Adrenal gland (tissue), 7 donors: ENCODE data around the genes SLC15A4 and ADGRD1.

- PRO-cap, 3 experiments = peak in 1 of 3 experiments; most common plus-strand start chr12:124920375 (in 1); most common minus-strand start chr12:124920276 (in 1)
- RAMPAGE, long total RNA, 4 experiments = no peak in any of the 4 experiments
- RRBS = no CpG with 5 or more reads among the region's 18 CpGs
These were observed 5.4 kb upstream of the UBC start for GRCh38 chr12:124919537-124920466.

- PRO-cap, 3 experiments = peak in 1 of 3 experiments; most common plus-strand start chr12:125093282 (in 1); most common minus-strand start chr12:125093120 (in 1)
- RAMPAGE, long total RNA, 4 experiments = no peak in any of the 4 experiments
- RRBS = 25% methylated on average over 5 of the region's 25 CpGs
These were observed 27.7 kb downstream of the AACS start for GRCh38 chr12:125092532-125093672.

DNA sequence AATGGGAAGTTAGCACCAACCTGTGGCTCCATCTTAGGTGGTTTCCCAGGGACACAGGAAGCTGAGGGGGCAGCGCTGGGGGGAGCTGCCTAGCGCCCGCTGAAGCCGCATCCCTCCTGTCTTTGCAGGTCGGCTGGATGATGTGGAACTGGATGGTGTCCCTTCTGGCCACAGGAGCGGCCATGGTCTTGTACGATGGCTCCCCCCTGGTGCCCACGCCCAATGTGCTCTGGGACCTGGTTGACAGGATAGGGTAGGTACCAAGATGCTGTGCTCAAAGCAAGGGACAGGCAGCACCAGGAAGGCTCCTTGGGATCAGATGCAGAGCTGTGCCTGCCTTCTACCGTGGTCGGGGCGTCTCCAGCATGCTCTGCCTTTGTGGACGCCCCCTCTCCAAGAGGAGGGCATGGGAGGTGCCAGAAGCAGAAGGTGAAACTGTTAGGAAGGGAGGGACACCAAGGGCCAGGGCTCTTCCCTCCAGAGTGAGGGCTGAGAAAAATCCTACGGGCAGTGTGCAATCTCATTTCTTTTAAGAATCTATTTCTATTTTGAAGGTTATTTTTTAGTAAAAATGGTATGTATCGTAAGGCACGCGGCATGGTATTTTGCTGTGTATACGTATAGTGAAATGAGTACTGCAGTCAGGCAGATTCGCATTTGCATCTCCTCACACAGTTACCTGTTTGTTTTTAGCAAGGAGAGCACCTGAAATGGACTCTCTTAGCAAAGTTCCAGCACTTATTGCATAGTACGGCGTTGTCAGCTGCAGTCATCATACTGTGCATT, 53.5 kb downstream of the AACS start:
- PRO-cap, 3 experiments = no peak in any of the 3 experiments
- RAMPAGE, long total RNA, 4 experiments = no peak in any of the 4 experiments
- RRBS = no CpG with 5 or more reads among the region's 20 CpGs

DNA sequence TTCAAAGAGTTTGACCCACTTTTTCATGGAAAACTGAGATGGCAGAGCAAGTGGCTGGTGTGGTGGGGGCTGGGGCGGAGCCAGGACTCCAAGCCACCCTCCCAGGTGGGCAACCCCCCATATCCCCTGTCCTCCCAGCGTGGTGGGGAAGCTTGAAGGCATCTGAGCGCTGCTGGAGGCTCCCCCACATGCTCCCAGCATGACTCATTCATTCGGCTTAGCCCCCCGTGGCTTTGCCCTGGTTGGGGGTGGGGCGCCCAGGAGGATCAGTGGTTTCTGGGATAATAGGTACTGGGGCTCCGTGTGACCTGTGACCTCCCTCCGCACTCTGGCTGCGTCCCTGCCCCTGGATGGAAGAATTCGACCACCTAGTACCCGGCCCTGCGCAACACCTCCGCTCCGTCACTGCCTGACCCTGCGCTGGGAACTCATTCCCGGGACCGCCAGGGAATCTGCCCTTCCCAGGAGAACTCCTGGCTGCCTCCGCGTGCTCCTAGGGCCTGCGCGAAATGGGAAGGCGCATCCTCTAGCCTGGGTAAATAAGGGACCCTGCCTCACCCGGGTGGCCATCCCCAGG, 887 bp upstream of the TMEM132B start:
- PRO-cap, 3 experiments = no peak in any of the 3 experiments
- RAMPAGE, long total RNA, 4 experiments = no peak in any of the 4 experiments
- RRBS = 15% methylated on average over 7 of the region's 23 CpGs

DNA sequence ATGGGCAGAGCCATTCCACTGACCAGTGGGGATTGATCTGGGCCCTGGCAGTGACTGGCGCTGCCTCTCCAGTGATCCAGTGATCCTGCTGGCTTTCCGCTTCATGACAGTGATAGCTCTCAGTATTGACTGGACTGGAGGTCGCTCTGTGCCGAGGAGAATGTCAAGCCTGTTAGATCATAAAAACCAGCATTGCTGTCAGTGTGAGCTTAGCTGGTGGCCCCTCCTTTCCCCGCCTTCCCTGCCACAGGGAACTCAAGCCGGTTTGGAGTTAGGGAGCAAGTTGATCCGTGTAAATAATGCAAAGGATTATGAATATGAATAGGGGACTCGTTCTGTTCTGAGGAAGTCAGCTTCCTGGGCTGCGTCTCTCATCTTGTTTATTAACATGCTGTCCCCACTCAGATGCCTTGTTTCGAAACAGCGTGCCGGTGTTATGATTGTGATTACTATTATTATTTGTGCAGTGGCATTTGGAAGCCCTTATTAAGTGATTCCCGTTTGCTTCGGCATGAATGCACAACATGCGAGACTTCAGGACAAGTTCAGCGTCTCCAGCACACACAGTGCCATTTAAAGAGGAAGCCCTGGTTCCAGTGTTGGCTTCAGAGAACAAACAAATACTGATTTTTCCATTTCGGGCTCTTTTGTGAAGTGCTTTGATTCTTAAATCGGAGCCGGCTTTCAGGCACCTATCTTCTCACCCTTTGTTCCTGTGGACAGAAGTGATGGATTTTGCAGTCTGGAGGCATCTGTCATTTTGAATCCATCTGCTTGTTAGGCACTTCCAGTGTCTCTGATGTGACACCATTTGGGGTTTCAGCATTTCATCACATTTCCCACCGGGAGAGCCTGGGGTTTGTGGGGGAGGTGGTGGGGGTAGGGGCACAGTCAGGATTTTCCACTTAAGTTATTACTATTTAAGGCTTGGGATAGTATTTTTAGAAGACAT, 60.1 kb downstream of the TMEM132B start:
- PRO-cap, 3 experiments = no peak in any of the 3 experiments
- RAMPAGE, long total RNA, 4 experiments = no peak in any of the 4 experiments
- RRBS = no CpG with 5 or more reads among the region's 20 CpGs

GRCh38 chr12:125689531-125689730, 503.2 kb downstream of the TMEM132B start:
- PRO-cap, 3 experiments = no peak in any of the 3 experiments
- RAMPAGE, long total RNA, 4 experiments = no peak in any of the 4 experiments
- RRBS = no CpG with 5 or more reads among the region's 3 CpGs

- PRO-cap, 3 experiments = no peak in any of the 3 experiments
- RAMPAGE, long total RNA, 4 experiments = no peak in any of the 4 experiments
- RRBS = no CpG with 5 or more reads among the region's 10 CpGs
These were observed 796.4 kb downstream of the TMEM132B start for GRCh38 chr12:125982619-125983045.

DNA sequence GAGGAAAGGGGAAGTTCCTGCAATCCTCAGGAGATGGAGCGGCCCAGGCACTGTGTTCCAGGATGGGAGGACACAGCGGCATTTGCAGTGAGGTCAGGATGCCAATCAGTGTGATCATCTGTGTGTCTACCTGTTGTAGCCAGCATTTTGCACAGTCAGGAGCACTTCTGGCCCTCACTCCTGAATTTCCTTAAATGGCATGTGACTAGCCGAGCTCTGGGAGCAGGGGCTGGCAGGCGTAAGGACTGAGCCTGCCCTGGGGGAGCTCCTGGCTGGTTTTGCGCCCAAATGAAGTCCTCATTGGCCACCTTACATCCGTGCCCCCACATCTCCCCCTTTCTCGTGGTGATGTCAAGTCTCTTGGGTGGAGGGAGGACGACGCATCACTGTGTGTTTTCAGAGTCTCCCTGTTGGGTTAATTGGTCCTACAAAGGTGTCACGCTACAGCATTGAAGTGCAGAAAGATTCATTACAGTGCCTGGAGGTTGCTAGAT, 1479.7 kb upstream of the TMEM132C start:
- PRO-cap, 3 experiments = no peak in any of the 3 experiments
- RAMPAGE, long total RNA, 4 experiments = no peak in any of the 4 experiments
- RRBS = no CpG with 5 or more reads among the region's 10 CpGs

- PRO-cap, 3 experiments = no peak in any of the 3 experiments
- RAMPAGE, long total RNA, 4 experiments = no peak in any of the 4 experiments
- RRBS = 39% methylated on average over 2 of the region's 6 CpGs
These were observed 219.9 kb downstream of the TMEM132C start for GRCh38 chr12:128486889-128487283.

GRCh38 chr12:128803632-128804215, 20.0 kb downstream of the SLC15A4 start:
- PRO-cap, 3 experiments = no peak in any of the 3 experiments
- RAMPAGE, long total RNA, 4 experiments = no peak in any of the 4 experiments
- RRBS = no CpG with 5 or more reads among the region's 12 CpGs

DNA sequence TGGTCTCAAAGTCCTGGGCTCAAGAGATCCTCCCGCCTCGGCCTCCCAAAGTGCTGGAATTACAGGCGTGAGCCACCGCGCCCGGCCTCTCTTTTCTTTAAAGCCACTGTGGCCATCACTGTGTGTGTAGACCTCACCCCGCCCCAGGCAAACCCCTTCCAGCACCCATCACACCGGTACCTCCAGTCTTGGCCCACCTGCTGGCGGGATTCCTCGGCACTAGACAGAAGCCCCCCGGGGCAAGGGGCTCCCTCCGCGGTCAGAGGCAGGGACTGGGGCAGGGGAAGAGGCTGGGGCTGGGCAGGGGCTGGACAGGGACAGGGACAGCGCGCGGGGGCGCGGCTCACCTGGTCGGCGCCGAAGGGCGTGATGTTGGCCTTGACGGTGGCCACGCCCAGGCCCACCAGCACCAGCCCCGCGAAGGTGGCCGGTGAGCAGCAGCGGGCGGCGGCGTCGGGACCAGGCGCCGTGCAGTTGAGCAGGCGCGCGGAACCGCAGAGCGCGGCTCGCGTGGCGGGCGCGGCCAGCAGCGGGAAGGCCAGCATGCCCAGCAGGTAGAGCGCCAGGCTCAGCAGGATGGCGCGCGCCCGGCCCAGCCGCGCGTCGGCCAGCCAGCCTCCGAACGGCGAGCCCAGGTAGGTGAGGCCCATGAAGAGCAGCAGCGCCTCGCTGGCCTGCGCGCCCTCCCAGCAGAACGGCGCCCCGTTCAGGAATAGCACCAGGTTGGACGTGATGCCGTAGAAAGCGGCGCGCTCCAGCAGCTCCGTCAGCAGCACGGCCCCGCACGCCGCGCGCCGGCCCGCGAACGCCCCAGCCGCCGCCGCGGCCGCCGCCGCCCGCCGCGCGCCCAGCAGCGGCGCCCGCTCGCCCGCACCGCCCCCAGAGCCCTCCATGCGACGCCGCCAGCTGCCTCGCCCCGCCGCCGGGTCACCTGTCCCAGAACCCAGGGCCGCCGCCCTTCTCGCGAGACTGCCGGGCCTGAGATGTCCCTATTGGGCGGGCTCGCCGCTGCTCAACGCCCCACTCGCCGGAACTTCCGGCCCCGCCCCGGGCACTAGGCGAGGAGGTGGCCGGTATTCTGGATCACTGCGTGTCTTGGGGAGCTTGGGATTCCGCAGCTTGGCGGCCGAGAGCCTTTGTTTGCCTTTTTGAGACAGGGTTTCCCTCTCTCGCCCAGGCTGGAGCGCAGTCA, at the start of gene SLC15A4:
Gene SLC15A4 (minus strand): TSS at position 908 of the 1,192 bp plus-strand sequence.
- PRO-cap, 3 experiments = peak in 3 of 3 experiments; most common plus-strand start position 437 of the sequence (in 2); most common minus-strand start position 933 of the sequence (in 3)
- RAMPAGE, long total RNA, 4 experiments = no peak in any of the 4 experiments
- RRBS = 2% methylated on average over 17 of the region's 127 CpGs

DNA sequence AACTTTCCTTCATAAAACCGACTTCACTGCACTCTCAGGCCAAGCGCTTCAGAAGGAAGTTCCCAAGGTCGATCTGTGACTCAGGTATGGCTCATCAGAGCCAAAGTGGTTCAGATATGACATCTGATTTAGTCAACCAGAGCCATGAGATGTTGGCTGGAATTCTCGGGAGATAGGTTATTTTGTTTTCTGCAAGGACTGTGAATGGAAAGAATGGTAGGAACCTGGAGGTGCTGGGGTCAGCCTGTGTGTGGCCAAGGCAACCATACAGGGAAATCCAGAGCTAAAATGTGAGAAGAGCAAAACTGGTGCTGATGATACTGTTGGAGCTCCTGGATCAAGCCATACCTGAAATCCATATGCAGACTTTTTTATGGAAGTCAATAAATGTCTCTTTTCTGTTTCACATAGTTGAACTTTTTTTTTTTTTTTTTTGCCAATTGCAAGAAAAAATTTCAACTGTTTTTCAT, 445.8 kb downstream of the GLT1D1 start:
- PRO-cap, 3 experiments = peak in 3 of 3 experiments; most common minus-strand start position 170 of the sequence (in 3)
- RAMPAGE, long total RNA, 4 experiments = no peak in any of the 4 experiments
- RRBS = no CpG with 5 or more reads among the region's 4 CpGs

GRCh38 chr12:129381775-129382084, 522.1 kb downstream of the TMEM132D start:
- PRO-cap, 3 experiments = no peak in any of the 3 experiments
- RAMPAGE, long total RNA, 4 experiments = no peak in any of the 4 experiments
- RRBS = no CpG with 5 or more reads among the region's 3 CpGs

GRCh38 chr12:129874536-129874840, 29.3 kb downstream of the TMEM132D start:
- PRO-cap, 3 experiments = peak in 1 of 3 experiments; most common plus-strand start chr12:129874598 (in 1)
- RAMPAGE, long total RNA, 4 experiments = no peak in any of the 4 experiments
- RRBS = no CpG with 5 or more reads among the region's 5 CpGs

DNA sequence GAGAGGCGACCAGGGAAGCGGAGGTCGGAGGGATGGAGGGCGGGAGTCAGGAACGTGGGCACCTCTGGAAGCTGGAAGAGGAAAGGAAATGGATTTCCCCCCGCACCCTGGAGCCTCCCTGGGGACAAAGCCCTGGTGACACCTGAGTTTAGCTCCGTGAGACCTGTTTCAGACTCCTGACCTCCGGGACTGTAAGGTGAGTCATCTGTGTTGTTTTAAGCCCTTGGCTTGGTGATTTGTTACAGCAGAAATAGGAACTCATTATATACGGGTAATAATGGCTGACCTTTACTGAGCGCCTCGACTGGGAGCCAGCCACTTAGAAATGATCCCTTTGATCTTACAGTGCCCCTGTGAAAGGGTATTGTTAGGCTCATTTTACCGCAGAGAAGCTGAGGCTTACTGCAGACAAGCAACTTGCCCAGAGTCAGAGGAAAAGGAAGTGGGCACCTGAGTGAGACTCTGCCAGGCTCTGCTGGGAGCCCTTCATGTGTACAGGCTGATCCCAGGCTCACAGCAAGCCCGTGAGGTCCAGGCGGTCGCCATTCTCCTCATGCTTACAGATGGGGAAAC, 29.2 kb upstream of the FZD10 start:
- PRO-cap, 3 experiments = no peak in any of the 3 experiments
- RAMPAGE, long total RNA, 4 experiments = no peak in any of the 4 experiments
- RRBS = no CpG with 5 or more reads among the region's 15 CpGs

- PRO-cap, 3 experiments = peak in 1 of 3 experiments; most common plus-strand start chr12:130838457 (in 1)
- RAMPAGE, long total RNA, 4 experiments = no peak in any of the 4 experiments
- RRBS = 1% methylated on average over 14 of the region's 32 CpGs
These were observed 776 bp downstream of the STX2 start for GRCh38 chr12:130838162-130838785.

GRCh38 chr12:130953604-130954354, at the start of gene ADGRD1:
TSS of gene ADGRD1 (plus strand) at chr12:130953907.
- PRO-cap, 3 experiments = peak in 3 of 3 experiments; most common plus-strand start chr12:130953962 (in 3)
- RAMPAGE, long total RNA, 4 experiments = start-site peak on the plus strand in 2 of 4 experiments, at chr12:130953876-130953996 at its widest, 8 to 12 reads per replicate
- RRBS = no CpG with 5 or more reads among the region's 23 CpGs

- PRO-cap, 3 experiments = peak in 3 of 3 experiments; most common minus-strand start chr12:130955377 (in 3)
- RAMPAGE, long total RNA, 4 experiments = no peak in any of the 4 experiments
- RRBS = no CpG with 5 or more reads among the region's 8 CpGs
These were observed 1.5 kb downstream of the ADGRD1 start for GRCh38 chr12:130955274-130955629.

DNA sequence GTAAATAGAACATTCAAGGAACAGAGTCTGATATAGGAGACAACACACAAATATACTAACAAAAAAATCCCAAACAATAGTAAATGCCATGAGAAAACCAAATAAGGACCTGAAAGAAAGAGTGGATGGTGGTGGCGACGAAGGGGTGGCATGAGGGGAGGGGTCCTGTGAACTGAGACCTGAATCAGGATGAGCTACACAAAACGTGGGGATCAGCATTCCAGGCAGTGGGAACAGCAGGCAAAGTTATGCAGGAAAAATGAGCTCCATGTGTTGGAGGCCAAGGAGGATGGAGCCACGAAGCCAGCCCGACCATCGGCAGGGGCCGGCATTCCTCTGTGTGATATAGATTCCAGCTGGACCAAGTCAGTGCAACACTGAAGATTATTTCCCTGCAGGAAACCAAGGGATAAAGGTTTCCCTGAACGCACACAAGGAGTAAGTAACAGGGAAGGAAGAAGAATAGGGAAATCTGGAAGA, 7.1 kb downstream of the ADGRD1 start:
- PRO-cap, 3 experiments = no peak in any of the 3 experiments
- RAMPAGE, long total RNA, 4 experiments = no peak in any of the 4 experiments
- RRBS = no CpG with 5 or more reads among the region's 8 CpGs

- PRO-cap, 3 experiments = peak in 1 of 3 experiments; most common plus-strand start chr12:131129473 (in 1)
- RAMPAGE, long total RNA, 4 experiments = no peak in any of the 4 experiments
- RRBS = no CpG with 5 or more reads among the region's 9 CpGs
These were observed 175.6 kb downstream of the ADGRD1 start for GRCh38 chr12:131129314-131129665.